Subcutaneous preadipocyte (primary cell): ENCODE measurements around the genes FEV, DNAJB2 and SPEGNB.

- CAGE, long polyA plus RNA = no peak
Observed at GRCh38 chr2:218734095-218734749, 23.6 kb downstream of the TTLL4 start.

DNA sequence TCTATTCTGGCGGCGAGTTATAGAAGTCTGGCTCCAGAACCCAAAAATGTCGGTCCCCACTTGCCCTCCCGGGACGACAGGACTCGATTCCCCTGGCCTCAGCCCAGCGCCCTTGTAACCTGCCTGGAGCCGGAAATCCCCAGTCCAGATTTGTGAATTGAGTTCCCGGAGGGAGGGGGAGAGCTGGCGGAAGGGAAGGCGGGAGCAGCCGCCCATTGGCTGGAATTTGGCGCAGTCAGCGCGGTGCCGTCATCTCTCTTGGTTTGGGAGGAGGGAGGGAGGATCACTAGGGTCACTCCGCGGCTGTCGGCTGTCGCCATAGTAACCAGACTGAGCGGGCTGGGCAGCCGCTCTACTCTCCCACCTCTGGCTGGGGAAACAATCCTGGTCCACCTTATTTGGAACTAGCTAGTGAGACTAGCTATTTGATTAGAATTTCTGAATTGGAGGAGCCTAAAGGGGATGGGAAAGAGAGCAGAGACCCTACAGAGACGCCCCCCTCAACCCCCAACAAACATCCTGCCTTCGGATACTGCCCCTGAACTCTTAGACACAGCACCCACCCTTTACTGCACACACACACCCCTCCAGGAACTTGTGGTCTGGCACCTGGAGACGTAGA lies 3.8 kb downstream of the CDK5R2 start:
- CAGE, long polyA plus RNA = no peak

GRCh38 chr2:218963851-218964549 lies 4.5 kb downstream of the CDK5R2 start:
- CAGE, long polyA plus RNA = no peak

DNA sequence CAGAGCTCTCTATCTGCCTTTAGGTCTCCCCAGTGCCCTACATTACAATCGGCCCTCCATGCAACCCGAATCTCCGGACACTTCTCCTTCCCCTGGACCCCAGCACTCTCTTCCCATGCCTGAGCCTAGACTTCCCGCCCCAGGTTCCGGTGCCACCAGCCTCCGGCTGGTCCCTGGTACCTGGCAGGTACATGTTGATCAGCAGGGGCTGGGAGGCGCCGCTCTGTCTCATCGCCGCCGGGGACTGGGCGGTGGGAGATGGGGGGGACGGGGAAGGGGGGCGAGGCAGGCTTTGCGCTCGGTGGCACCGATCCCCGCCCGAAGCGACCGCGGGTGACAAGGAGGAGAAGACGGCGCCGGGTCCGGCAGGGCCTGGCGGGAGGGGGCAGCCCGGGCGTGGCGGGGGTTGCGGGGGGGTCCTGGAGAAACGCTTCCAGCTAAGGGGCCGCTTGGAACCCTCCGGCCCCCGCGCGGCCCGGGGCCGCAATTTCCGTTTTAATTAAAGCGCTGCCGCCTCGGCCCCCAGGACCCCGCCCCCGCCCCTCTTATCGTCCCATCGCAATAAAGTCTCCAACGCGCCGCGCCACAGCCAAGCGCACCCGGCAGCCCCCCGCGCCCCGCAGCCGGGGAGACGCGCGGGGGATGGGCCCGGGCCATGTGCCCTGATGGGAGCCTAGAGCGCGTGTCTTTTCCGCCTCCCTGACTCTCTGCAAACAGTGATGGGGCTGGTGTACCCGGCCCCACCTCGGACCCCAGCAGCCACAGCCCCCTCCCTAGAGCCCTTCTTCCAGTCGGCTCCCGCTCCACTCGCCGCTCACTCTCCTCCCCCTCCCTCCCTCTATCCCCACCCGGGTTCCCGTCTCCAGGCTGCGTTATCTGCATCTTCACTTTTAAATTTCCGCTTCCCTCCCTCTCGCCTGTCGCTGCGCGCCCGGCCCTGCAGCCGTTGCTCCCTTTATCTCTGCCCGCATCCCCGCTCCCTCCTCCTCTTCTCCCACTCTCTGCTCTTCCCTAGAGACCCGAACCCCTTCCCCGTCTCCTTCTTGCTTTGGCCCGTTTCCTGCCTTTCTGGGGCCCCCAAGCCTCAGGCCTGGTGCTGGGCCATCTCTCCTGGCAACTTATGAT lies at the start of gene FEV:
FEV (minus strand) TSS at position 341 of the 1,125 bp plus-strand sequence.
- CAGE, long polyA plus RNA = no peak

DNA sequence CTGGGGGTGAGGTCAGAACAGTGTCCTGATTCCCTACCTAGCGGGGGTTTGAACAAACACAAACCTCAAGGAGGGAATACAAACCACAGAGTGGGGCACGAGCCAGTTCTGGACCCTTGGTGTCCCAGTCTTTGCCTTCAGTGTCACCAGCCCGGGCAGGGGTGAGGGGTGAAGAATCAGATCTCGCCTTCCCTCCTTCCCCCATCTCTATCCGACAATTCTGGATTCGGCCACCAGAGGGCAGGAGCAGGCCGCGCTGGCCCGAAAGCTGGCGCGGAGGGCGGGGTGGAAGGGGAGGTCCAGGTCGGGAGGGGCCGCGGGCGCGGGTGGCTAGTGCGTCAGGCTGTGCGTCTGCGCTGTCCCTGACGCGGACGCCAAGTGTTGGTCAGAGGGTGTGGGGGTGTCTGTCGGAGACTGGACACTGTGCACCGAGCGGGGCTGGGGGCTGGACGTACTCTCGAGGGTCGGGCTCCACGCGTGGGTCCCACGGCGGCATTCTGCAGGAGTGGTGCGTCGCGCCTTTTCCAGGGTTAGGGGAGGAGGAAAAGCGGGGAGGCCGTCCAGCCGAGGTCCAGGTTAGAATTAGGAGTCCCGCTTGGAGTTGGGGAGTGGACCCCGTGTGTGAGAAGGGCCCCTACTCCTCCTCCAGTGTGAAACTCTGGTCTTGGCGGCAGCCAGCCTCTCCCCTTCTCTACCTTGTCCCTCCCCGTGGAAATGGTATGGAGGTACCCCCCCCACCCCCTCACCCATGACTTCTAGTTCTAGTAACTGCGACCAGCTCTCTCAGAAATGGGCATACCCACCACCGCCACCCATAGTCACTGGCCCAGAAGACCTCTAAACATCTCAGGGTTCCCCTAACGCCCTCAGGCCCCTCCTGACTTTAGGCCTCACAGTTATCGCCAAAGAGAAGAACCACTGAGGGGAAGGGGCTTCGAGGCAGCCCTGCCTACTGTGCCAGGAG lies 3.0 kb upstream of the CRYBA2 start:
- CAGE, long polyA plus RNA = no peak

GRCh38 chr2:218996918-218997275 lies 3.7 kb upstream of the CRYBA2 start:
- CAGE, long polyA plus RNA = no peak

- CAGE, long polyA plus RNA = no peak
Observed at GRCh38 chr2:219174667-219175157, 2.0 kb downstream of the CNPPD1 start.

GRCh38 chr2:219180828-219181648 lies 3.0 kb downstream of the RETREG2 start:
- CAGE, long polyA plus RNA = no peak

DNA sequence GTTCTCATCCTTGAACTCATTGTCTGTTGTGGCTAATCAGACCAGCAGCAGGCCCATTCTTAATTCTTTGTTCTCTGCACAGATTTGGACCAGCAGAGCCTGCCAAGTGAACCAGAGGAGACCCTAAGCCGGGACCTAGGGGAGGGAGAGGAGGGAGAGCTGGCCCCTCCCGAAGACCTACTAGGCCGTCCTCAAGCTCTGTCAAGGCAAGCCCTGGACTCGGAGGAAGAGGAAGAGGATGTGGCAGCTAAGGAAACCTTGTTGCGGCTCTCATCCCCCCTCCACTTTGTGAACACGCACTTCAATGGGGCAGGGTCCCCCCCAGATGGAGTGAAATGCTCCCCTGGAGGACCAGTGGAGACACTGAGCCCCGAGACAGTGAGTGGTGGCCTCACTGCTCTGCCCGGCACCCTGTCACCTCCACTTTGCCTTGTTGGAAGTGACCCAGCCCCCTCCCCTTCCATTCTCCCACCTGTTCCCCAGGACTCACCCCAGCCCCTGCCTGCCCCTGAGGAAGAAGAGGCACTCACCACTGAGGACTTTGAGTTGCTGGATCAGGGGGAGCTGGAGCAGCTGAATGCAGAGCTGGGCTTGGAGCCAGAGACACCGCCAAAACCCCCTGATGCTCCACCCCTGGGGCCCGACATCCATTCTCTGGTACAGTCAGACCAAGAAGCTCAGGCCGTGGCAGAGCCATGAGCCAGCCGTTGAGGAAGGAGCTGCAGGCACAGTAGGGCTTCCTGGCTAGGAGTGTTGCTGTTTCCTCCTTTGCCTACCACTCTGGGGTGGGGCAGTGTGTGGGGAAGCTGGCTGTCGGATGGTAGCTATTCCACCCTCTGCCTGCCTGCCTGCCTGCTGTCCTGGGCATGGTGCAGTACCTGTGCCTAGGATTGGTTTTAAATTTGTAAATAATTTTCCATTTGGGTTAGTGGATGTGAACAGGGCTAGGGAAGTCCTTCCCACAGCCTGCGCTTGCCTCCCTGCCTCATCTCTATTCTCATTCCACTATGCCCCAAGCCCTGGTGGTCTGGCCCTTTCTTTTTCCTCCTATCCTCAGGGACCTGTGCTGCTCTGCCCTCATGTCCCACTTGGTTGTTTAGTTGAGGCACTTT lies 4.2 kb downstream of the RETREG2 start:
- CAGE, long polyA plus RNA = no peak

DNA sequence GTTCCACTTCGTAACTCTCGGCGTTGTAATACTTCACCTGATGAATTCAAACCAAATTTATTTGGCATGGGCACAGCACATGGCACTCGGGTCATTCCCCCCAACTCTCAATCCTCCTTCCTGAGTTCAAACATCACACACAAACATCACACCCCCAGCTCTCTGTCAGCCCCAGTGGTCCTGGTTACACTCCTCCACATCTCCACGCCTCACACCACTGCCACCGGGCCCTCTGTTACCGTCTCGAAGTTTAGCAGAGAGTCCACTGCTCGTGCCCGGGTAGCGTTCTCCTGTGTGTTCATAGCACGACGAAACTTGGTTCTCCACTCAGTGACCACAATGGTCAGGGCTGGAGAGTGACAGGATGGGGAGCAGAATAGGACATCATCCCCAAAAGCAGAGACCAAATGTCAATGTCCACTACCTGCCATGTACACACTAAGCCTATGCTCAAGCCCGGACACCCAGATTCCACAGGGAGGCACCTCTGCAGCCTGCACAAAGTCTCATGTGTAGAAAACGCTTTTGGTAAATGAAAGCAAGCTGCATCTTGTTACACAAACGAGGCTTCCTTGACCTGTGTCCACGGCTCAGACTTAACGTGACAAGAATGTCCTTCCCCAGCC lies 4.5 kb downstream of the ABCB6 start:
- CAGE, long polyA plus RNA = no peak

DNA sequence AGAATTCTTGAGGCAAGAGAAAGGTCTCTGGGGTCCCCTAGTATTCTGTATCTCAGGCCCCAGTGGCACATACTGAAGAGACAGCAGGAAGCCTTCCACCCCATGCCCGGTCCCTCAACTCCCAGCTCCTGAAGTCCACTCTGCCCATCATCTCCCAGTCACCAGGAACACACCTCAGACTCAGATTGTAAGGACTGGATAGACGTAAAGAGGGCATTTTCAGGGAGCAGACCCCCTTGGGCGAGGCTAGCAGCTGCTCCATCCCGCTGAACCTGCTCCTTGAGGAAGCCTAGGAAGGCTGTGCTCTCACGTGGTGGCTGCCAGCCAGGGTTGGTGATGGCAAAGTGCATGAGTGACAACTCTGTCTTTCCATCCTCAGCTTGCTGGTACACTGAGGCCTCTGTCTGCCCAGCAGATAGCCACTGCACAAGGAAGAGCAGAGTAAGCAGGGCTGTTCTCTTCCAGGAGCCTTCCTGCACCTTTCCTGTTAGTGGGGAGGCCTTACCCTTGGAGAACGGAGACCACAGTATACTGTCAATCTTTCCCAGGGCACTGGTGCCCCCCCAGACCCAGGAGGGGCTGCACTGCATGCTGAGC lies 3.8 kb upstream of the ABCB6 start:
- CAGE, long polyA plus RNA = no peak

DNA sequence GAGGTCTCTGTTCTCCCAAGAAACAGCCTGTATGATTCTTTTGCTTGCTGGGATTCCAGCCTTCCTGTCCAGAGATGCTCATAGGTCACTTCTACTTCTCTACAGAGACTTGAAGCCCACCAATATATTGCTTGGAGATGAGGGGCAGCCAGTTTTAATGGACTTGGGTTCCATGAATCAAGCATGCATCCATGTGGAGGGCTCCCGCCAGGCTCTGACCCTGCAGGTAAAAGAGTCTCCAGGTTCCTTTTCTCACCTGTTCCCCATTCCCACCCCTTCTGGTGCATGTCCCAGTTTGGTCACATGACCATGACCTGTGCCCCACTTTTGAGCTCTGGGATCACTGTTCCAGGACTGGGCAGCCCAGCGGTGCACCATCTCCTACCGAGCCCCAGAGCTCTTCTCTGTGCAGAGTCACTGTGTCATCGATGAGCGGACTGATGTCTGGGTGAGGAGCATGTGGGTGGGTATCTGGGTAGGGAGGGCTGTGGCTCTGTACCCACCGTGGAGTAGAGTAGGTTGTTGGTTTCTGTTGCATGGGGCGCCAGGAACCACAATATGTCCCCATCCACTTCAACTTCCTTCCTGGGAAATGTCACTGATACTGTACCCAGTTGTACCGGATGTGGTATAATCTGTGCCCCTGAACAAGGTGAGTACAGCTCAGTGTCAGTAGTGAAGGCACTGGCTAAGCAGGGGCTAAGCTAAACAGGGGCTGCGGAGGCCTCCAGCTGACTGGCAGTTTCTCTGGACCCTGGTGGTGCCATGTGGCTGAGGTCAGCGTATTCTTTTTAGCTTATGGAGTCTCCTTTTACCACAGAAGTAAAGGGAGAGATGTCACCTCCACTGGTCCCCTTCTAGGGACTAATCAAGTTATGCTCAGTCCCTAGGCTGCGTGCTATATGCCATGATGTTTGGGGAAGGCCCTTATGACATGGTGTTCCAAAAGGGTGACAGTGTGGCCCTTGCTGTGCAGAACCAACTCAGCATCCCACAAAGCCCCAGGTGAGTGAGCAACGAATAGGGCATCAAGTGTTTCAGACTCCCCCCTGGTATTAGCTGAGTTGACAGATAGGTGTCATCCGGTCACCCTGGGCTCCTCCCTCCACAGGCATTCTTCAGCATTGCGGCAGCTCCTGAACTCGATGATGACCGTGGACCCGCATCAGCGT lies 2.4 kb downstream of the STK16 start:
- CAGE, long polyA plus RNA = no peak

DNA sequence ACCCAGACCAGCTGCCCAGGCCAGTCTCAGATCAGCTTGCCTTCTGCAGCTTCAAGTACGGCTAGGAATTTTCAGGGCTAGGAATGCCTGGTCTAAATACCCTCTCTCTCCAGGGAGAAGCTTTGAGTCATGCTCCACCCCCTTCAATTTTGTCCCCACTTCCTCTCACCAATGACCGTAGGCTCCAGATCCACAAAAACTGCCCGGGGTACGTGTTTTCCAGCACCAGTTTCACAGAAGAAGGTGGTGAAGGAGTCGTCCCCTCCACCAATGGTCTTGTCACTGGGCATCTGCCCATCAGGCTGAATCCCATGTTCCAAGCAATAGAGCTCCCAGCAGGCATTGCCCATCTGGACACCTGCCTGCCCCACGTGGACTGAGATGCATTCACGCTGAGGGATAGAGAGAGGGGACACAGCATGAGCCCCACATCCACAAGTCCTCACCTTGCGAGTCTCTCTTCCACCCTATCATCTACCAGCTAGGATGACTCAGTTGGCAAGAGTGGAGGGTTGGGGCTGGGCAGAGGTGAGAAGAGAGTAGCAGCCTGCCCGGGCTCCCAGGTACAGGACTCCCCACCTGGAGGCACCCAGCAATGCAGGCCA lies 1.1 kb upstream of the TUBA4B start:
- CAGE, long polyA plus RNA = no peak

DNA sequence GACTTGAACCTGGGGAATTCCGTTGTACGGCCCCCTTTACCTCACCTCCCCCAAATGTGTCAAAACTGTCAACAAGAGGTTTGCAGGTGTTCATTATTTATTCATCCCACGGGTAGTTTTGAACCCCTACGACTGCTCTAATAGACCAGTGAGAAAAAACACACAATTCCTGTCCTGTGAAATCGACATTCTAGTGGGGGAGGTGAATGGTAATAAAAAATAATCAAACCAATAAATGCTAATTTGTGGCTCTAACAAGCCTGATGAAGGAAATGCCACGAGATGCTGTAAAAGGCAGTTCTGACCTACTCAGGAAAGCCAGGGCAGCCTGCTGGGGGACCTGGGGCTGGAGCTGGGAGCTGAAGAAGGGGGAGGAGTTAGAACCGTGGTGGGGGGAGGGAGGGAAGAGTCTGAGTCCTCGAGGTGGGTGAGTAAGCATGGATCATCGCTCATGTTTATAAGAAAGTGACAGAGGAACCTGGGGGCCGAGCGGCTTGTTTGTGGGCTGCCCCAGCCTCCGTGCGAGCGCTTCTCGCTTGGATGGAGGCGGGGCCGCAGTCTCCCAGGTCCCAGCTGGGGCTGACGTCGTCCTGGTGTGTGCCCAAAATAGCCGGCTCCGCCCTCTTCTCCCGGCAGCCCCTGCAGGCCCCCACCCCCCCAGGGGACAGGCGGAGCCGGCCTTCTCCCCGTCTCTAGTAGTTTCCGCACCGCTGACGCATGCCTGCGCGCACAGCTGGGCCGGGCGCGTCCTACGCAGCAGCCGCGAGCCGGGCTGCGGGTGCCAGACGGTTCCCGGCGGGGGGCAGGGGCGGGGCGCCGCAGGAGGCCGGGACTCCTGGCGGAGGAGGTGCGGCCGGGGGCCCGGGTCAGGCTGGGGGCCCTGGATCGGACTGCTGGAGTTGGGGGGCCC lies at the start of gene DNAJB2:
DNAJB2 (plus strand) TSS at position 695 of the 910 bp plus-strand sequence.
- CAGE, long polyA plus RNA = start-site peak on the plus strand centred at position 776 of the sequence, 126 bp wide, 424 and 140 reads in 2 replicates

GRCh38 chr2:219378473-219378747 lies 9.3 kb downstream of the DNPEP start:
- CAGE, long polyA plus RNA = no peak

DNA sequence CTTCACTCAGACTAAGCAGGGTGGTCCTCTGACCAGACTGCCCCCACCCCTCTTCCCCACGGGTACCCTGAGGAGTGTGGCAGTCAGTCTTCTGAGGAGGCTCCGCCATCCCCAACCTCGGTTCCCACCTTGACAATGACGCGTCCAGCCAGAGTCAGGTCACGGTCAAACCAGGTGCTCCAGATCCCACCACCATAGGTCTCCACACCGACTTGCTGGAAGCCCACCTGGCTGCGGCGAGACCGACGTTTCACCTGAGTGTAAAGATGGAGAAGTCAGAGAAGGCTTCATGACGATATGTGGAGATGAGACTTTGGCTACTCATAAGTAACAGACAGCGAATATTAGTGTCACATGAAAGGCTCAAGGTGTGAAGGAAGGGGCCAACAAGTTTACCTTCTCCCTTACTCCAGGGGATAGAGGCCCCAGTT lies 1.5 kb downstream of the DNPEP start:
- CAGE, long polyA plus RNA = no peak

- CAGE, long polyA plus RNA = no peak
Observed at GRCh38 chr2:219435012-219435627, 477 bp downstream of the SPEG start.

DNA sequence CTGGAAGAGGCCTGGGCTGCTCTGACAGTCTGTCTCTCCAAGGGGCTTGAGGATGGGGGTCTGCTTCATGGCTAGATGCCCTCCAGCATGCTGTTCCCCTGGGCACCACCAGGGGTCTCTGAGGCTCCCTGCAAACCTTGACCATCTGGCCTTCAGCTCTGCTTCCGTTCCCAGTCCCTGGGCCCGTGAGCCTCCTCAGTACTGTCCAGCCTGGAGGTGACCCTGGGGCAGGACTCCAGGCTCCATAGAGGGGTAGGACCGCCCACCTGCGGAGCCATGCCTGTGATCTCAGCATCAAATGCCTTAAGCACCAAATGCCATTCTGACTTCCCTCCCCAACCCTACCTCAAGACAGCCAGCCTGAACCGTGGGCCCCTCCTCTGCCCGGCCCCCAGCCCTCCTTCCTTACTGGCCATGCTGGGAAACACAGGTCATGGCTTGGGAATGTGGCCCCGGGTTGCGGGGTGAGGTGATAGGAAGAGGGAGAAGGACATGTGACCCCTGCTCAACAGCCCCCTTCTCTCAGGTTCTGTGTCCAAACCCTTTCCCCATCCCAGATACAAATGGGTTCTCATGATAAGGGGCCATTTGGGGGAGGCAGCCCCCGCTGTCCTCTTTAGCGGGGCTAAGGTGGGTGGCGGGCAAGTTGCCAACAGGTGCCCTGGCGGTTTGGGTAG lies 25.0 kb downstream of the SPEG start:
- CAGE, long polyA plus RNA = no peak

DNA sequence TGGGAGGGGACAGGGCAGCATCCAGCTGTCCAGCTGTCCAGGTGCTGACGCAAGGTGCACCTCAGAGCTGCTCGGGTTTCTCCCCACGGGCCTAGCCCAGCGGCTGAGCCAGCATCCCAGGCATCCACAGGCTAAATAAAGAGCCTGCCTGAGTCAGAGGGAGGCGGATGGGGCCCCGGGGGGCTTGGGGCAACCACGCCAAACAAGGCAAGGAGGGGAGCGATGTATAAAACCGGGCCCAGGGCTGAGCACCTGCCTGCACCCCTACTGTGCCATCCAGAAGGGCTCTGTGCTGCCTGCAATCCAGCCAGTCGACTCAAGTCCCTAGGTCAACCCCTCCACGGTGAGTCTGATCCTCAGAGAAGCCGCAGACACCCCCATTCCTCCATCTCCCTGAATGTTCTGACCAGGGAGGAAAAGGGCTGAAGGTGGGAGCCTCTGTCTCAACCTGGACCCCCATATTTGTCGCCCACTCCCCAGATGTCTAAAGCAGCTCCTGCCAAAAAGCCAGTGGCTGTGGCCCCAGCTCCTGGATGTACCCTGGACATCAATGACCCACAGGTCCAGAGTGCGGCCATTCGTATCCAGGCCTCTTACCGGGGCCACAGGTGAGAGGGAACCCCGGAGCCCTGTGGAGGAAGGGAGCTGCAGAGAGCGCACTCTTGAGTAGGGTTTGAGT lies at the start of gene SPEGNB:
SPEGNB (plus strand) TSS at position 257 of the 679 bp plus-strand sequence.
- CAGE, long polyA plus RNA = no peak

DNA sequence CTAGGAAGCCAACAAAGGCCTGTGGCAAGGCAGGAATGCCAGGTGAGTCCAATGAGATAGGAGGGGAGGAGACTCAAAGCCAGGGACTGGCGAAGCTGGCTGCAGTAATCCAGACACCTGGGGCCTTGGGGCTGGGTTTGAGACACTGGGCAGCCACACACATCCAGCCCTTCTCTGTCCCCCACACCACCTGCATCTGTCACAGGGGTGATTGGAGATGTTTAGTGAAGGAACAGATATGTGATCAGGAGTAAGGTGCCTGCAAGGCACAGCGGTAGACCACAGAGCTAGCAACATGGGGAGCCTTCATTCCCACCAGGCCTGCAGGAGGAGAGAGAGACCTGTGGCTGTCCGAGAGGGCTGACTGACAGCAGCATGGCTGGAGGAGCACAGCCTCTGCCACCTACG lies 9.5 kb downstream of the CHPF start:
- CAGE, long polyA plus RNA = no peak